REH cell (cell line): ENCODE results near the genes YEATS4 and GLIPR1.

- PRO-cap, result no peak
Measured at GRCh38 chr12:68805616-68806093, 2.3 kb upstream of the MDM2 start.

GRCh38 chr12:68819808-68820589, 12.0 kb downstream of the MDM2 start:
- PRO-cap, result no peak

- PRO-cap, result no peak
Measured at GRCh38 chr12:68890580-68891360, 42.2 kb downstream of the CPM start.

GRCh38 chr12:68918876-68919541, 14.0 kb downstream of the CPM start:
- PRO-cap, result no peak

DNA sequence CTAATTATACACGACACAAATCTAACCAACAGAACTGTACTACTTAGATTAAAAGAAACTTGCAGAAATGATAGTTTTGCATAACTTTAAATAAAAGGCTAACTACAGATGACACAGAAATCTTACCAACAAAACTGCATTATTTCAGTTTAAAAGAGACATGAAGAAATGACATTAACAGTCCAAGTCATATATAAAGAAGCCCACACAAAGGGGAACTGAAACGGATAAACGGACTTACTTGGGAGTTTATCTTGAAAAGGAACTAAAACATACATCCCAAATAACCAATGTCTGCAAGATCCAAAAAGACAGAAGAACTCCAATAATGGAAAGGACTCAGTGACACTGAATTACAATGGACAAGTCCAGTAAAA, 868 bp downstream of the CPM start:
- PRO-cap, result no peak

- PRO-cap, result no peak
Measured at GRCh38 chr12:68972541-68973079, 39.6 kb upstream of the CPM start.

DNA sequence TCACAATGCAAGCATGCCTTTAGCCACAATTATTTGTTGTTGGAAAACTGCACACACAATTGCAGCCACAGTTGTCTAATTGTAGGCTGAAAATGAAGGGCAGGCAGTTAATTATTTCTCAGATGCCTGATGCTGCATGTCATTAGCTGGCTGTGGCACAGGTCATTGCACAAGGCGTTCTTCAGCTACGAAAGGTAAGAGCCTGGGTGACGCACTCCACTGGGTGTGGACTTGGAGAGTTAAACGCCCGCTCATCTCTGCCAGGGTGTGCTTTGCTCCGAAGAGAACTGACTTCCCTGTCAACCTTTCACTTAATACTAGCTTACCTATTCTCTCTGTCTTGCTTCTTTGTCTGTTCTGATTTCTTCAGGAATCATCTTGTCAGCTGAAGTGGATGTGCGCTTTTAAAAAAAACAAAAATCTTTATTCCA, 91.4 kb upstream of the CPM start:
- PRO-cap, result no peak

- PRO-cap, result bidirectional peak, plus-strand start at chr12:69359746, minus-strand start at chr12:69359660; bidirectional peak, plus-strand start at chr12:69360251, minus-strand start at chr12:69360135; bidirectional peak, plus-strand start at chr12:69360436, minus-strand start at chr12:69360491
Measured at GRCh38 chr12:69359470-69360733, at the start of gene YEATS4. Gene YEATS4, plus strand, starts transcription at chr12:69359743.

DNA sequence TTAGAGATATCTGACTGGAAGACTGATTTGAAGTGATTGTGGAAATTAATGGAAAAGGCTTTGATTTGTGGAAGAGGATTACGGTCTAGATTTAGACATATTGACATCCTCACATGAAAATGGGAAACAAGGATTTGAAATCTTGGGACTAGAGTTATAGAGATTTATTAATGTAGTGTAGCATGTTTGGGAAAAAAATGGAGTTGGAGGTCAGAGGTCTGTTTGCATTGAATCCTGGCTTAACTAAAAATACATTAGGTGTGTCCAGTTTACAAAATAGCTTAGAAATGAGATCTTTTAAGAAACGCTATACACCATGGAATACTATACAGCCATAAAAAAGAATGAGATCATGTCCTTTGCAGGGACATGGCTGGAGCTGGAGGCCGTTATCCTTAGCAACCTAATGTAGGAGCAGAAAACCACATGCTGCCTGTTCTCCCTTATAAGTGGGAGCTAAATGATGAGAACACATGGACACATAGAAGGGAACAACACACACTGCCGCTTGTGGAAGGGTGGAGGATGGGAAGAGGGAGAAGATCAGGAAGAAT, 14.2 kb upstream of the MYRFL start:
- PRO-cap, result no peak

- PRO-cap, result no peak
Measured at GRCh38 chr12:70177967-70178444, 65.2 kb upstream of the CNOT2 start.

- PRO-cap, result no peak
Measured at GRCh38 chr12:70250262-70251037, 7.2 kb downstream of the CNOT2 start.

- PRO-cap, result no peak
Measured at GRCh38 chr12:70255272-70255931, 12.2 kb downstream of the CNOT2 start.

GRCh38 chr12:70469475-70469702, 103.3 kb downstream of the KCNMB4 start:
- PRO-cap, result no peak

GRCh38 chr12:70586554-70587121, 50.6 kb downstream of the PTPRB start:
- PRO-cap, result no peak

DNA sequence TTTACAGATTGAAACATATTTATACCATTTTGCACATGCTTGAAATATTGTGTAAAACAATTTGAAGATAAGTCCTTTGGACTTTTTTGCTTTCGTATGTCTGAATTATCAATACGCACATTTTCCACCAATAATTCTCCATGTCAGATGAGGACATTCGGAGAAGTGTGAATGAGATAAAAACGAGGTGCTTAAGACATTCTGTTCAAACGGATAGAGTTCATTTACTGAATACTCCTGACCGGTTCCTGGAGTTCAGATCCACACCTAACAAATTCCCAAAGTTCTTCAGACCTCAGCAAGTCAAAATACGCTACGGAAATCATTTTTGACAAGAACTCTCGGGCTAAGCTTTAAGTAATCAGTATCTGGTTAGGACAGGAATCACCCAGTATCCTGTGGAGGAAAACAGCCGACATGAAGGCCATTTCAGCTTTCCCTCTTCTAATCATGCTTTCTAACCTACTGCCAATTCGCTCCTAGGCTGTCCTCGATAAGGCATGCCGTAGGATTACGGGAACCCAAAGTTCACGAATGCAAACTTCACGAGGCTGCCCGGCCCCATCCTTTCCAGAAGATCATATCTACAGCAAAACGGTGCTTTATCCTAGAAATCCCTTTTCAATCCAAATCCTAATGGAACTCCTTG, 81.7 kb upstream of the PTPRB start:
- PRO-cap, result no peak

- PRO-cap, result no peak
Measured at GRCh38 chr12:71635381-71635677, 28.3 kb downstream of the ZFC3H1 start.

GRCh38 chr12:71756133-71756961, 1.7 kb downstream of the RAB21 start:
- PRO-cap, result no peak

GRCh38 chr12:71865104-71865516, 25.6 kb downstream of the TBC1D15 start:
- PRO-cap, result no peak

GRCh38 chr12:73341560-73341812, 1069.3 kb downstream of the TRHDE start:
- PRO-cap, result no peak

- PRO-cap, result bidirectional peak, plus-strand start at chr12:75480754, minus-strand start at chr12:75480868; unidirectional peak, minus-strand start at chr12:75481238
Measured at GRCh38 chr12:75480438-75481500, at the start of gene GLIPR1. Gene GLIPR1, plus strand, starts transcription at chr12:75480755.